Peripheral blood mononuclear cell (primary cell): ENCODE data around the genes CYTH4 and MFNG.

DNA sequence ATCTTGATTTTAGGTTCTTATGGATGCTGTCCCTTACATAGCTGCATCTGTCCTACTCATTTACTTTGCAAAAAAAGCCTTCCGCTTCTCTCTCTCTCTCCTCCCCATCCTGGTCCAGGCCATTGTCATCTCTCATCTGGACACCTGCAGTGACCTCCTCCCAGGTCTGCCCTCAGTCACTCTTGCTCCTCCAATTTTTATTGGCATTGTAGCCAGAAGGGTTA lies 56.6 kb downstream of the CACNG2 start:
- PRO-cap, 8 experiments, result peak in 7 of 8 experiments; most common minus-strand start position 97 of the sequence (in 7)

- PRO-cap, 8 experiments, result no peak in any of the 8 experiments
These were observed 6.5 kb upstream of the PVALB start for GRCh38 chr22:36823341-36823652.

GRCh38 chr22:37017282-37018063 lies 1.8 kb downstream of the TST start:
- PRO-cap, 8 experiments, result no peak in any of the 8 experiments

DNA sequence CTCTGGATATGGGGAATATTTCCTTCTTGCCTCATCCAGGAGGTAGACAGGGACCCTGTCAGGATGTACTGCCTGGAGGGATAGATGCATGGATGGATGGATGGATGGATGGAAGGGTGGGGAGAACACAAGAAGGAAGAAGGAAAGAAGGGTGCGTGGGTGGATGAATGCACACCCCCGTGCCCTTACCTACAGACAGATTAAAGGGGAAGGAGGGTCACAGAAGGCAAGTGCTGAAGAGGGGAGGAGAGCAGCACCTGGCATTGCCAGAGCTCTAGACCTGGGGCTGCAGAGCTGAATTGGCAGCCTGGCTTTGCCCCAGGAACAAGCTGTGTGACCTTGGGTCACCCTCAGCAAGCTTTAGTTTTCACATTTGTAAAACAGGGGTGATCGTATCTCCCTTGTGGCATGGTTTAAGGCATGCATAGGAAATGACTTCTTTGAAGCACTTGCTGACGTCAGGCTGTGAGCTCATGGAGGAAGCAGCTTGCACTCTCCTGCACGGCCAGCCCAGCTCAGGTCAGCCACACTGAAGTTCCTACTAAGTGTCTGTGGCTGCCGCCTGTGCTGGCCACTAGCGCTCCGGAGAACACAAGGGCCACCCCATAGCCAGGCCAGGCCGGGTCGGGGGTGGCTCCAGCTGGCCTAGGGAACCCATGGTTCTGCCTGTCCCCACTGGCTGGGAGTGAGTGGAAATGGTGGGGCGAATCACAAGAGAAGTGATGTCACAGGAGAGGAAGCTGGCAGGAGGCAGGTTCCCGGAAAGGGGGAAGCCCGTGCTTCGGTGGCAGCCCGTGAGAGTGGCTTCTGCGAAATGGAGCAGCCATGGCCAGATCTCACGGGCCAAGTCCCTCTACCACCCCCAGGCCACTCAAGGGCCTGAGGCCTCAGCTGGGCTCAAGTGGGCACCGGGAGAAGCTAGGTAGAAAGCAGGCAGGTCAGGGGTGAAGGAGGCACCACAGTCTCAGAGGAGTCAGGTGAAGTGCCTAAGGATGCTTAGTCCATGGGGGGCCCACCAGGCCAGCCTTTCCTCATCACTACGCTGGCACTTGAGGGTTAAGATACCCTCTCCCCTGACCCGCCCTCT lies 28.1 kb downstream of the KCTD17 start:
- PRO-cap, 8 experiments, result peak in 6 of 8 experiments; most common plus-strand start position 777 of the sequence (in 6); most common minus-strand start position 412 of the sequence (in 2)

DNA sequence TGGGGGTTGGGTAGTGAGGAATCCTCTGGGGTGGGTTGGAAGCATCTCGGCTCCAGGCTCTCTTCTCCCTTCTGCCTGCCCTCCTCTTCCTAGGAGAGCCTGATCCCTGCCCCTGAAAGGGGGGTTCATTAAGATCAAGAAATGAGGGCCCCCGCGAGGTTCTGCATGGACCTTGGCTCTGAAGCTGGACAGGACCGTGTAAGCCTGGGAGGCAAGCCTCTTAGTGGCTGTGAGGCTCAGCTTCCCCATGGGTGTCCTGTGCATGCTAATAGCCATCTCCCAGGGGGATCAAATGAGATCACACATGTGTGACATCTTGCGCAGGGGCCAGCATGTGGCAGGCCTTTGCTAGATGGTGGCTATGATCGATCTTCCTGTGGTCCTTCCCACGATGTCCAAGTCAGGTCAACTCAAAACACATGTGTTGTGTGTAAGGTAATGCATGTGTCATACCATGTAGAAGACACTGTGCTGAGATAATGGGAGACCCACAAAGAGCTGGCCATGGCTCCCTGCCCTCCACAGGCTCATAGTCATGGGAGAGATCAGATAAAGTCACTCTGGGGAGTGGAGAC lies 3.8 kb downstream of the RAC2 start:
- PRO-cap, 8 experiments, result peak in 1 of 8 experiments; most common minus-strand start position 86 of the sequence (in 1)

DNA sequence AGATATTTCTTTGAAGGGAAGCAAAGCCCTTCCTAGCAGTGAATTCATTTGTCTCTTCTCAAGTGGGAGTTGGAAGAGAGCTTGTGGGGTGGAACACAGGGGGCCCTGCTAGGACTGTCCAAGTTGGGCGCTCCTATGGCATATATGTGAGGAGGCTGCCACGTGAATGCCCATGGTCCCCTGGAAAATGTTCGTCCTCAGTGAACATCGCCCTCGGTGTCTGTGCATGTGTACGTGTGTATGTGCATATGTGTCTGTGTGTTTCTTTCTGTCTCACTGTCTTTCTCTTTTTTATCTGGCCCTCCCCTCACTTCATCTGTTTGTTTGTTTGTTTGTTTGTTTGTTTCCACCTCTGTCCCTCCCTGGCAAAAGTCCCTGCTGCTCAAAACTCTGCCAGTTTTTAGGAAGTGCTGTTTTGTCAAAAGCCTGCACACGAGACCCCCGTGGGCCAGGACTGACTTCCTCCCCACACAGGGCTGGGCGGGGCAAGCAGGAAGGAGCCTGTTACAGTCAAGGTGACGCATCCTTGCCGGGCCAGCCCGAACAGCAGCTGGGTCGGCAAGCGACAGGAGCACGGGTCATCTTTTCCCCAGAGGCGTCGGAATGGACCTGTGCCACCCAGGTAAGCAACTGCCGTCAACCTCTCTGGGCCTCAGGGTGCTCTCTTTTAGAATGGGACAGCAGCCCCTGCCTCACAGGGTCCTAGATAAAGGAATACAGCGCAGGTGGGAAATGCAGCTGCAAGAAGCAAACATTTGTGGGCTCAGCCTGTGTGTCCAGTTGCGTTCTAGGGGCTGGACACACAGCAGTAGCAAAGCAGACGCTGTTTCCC lies at the start of gene CYTH4:
Gene CYTH4 (plus strand): TSS at position 542 of the 832 bp plus-strand sequence.
- PRO-cap, 8 experiments, result peak in 8 of 8 experiments; most common plus-strand start position 559 of the sequence (in 3); most common minus-strand start position 389 of the sequence (in 2)

GRCh38 chr22:37283312-37283897 lies 1.1 kb downstream of the CYTH4 start:
- PRO-cap, 8 experiments, result peak in 2 of 8 experiments; most common plus-strand start chr22:37283407 (in 1); most common minus-strand start chr22:37283476 (in 2)

GRCh38 chr22:37300453-37301089 lies 18.3 kb downstream of the CYTH4 start:
- PRO-cap, 8 experiments, result no peak in any of the 8 experiments

DNA sequence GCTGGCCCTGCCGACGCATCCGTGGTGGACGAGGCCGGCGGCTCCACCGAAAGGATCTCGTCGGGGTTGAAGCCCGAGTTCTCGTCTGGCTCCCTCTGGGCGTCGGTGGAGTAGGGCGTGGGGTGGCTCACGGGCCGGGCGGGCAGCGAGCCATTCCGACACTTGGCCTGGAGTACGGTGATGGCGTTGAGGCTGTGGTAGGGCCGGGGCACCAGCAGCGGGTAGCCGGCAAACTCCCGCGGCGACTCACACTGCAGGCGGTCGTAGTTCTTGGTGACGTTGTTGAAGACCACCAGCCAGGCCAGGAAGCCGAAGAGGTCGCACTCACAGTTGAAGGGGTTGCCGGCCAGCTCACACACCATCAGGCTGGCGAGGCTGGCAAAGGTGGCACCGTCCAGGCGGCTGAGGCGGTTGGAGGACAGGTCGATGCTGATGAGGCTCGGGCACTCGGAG lies 52.6 kb downstream of the ELFN2 start:
- PRO-cap, 8 experiments, result no peak in any of the 8 experiments

GRCh38 chr22:37485731-37486737 lies at the start of gene MFNG:
TSS of gene MFNG (minus strand) at chr22:37486384.
- PRO-cap, 8 experiments, result peak in 8 of 8 experiments; most common plus-strand start chr22:37486501 (in 5); most common minus-strand start chr22:37486381 (in 6)

DNA sequence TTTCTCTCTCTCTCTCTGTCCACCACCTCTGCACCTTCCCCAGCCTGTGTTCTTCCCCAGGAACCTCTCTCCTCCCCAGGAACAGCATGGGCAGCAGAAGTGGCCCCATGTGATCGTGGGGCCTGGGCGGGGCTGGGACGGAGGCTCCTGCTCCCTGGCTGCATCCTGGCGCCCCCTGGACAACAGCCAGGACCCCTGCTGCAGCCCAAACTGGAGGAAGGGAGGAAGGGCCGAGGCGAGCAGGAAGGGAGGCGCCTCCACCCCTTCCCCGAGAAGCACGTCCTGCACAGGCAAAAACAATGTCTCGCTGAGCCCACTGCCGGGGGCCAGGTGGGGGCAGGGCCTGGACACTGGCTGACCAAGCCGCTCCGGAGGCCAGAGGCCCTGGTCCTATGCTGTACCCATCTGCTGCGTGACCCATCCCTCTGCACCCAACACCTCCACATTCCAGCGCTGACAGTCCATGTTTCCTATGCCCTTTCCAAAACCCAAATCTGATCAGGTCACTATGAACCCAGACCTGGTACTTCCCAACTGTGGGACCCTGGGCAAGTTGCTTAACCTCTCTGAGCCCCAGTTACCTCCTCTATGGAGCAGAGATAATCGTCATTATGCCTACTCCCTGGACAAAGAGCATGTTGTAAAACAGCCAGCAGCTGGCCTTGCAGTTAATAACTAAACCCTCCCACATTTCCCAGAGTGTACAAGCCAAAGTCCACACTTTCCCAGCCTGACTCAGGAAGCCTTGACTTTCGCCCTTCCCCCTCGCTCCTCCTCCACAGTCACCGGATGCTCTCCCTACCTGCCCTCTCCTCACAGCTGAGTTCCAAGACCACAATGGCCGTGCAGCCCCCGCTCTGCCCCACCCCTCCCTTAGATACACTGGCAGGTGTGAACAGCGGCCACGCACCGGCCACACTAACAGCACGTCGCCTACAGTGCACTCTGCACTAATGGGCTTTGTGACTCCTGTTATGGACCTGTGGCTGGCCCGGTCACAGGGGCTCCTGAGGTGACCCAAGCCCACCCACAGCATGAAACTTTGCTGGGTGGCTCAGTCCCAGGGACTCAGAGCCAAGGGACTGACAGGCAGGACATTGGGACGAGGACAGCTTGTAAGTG lies 15.3 kb upstream of the MFNG start:
- PRO-cap, 8 experiments, result no peak in any of the 8 experiments

- PRO-cap, 8 experiments, result no peak in any of the 8 experiments
These were observed 18.4 kb upstream of the CDC42EP1 start for GRCh38 chr22:37541672-37542396.

DNA sequence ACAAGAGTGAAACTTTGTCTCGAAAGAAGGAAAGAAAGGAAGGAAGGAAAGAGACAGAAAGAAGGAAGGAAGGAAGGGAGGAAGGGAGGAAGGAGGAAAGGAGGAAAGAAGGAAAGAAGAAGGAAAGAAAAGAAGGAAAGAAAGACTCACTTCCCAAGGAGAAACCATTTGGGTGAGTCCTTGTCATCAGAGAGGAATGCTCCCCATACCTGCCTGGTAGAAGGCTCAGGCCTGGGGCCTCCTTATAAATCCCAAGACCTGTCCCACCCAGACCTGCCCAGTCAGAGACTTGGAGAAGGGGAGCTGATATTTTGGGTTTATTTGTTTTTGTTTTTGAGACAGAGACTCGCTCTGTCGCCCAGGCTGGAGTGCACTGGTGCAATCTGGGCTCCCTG lies 16.2 kb upstream of the CDC42EP1 start:
- PRO-cap, 8 experiments, result no peak in any of the 8 experiments

DNA sequence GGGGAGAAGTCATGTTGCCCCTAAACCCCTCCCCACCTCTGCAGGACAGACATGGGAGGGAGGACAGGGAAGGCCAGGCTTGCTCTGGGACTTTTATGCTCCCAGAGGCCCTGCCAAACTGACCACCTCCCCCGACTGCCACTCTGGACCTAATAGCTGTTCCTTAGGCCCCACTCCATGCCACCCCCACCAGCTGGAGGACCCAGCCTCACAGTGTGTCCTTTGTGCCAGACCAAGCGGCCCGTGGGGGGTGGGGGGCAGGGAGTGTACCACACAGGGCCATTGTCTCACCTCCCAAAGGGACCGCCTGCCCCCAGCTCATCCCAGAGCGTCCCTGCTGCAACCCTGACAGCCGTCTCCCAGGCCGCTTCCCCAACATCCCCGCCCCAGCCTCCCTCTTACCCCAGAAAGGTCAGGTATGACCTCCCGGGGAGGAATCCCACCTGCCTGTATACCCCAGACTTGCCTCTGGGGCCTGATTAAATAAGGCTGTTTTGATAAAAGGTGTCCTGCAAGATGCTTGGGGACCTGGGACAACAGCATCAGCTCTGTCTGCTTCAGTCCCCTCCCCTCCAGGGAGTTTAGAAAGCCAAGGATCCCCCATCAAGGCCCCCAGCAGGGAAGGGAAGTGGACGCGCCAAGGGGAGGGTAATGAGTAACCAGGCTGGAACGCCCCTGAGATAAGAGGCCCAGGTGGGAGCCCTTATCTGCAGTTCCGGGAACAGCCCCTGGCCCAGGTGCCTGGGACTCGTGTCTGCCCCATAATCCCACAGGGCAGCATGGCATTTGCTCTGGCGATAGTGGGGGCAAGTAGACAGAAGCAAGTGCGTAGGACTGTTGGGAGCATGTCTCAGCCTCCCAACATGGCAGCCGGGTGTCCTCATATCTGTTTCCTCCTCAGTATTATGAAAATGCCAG lies 8.9 kb downstream of the CDC42EP1 start:
- PRO-cap, 8 experiments, result no peak in any of the 8 experiments

GRCh38 chr22:37581387-37581880 lies 1.5 kb upstream of the LGALS2 start:
- PRO-cap, 8 experiments, result no peak in any of the 8 experiments

DNA sequence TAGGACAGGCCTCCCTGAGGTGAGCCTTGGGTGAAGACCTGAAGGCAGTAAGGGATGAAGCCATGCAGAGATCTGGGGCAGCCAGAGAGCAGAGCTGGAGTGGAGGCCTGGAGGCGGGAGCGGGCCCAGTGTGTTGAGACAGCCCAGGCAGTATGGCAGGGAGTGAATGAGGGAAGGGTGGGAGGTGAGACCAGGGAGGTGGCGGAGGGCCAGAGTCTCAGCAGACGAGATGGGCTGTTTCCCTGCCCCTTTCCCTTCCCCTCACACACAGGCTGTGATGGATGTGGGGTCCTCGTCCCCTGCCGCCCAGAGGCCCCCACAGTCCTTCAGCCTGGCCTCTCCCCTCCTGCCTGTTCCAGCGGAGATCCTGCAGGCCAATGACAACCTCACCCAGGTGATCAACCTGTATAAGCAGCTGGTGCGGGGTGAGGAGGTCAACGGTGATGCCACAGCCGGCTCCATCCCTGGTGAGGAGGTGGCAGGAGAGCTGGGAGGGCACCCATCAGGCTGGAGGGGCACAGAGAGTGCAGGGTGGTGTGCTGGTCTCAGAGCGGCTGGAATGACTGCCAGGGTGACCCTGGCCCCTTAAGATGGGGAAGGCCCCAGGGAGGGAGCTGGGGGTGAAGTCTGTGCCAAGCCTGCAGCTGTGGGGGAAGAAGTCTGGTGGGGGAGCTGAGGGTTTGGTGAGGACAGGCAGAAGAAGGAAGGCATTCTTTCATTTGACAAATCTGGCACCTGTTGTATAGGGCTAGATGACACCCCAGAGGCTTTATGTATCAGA lies 14.7 kb upstream of the SH3BP1 start:
- PRO-cap, 8 experiments, result peak in 2 of 8 experiments; most common plus-strand start position 189 of the sequence (in 1)

DNA sequence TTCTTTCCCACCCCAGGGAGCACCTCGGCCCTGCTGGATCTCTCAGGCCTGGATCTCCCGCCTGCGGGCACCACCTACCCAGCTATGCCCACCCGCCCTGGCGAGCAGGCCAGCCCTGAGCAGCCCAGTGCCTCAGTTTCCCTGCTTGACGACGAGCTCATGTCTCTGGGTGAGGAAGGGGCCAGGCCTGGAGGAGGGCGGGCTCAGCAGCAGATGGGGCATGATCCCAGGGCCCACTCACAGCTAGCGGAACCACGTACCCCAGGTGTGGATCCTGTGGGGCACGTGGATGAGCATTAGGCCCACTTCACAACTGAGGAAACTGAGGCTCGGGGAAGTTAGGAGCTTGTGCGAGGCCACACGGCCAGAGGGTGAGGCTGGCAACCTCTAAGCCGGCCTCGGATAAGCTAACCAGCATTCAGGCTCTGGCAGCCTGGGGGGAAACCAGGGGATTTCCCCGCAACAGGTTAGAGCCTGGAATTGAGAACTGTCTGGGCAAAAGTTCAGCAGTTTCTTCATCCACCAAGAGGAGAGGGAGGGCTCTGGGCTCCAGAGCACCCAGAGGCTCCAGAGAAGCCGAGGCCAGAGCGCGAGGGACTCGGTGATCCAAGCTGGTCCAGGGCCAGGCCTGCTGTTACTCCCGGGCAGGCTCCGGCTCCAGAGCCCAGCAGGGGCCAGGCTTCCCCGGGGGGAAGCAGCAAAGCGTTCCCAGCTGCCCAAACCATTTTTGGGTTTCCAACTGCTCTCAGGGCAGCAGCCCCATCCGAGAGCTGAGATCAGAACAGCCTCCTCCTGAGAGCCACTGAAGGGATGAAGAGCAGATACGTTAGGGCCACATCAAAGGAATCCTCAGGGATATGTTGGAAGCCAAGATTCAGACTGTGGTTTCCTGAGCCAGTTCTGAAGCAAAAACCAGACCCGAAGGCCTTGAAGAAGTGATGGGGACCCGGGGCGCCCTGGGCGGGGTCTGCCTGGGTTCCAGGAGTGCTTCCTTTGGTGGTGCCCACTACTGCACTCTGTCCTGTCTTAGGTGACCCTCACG lies 13.4 kb upstream of the SH3BP1 start:
- PRO-cap, 8 experiments, result peak in 2 of 8 experiments; most common plus-strand start position 316 of the sequence (in 1)

- PRO-cap, 8 experiments, result peak in 3 of 8 experiments; most common plus-strand start chr22:37627744 (in 2); most common minus-strand start chr22:37627702 (in 2)
These were observed 12.1 kb upstream of the SH3BP1 start for GRCh38 chr22:37627142-37628059.

GRCh38 chr22:37631655-37632347 lies 7.7 kb upstream of the SH3BP1 start:
- PRO-cap, 8 experiments, result peak in 5 of 8 experiments; most common plus-strand start chr22:37632051 (in 3); most common minus-strand start chr22:37631991 (in 2)

- PRO-cap, 8 experiments, result no peak in any of the 8 experiments
These were observed 6.3 kb upstream of the SH3BP1 start for GRCh38 chr22:37633099-37633557.